ENCODE measurements around a stretch of chr6.

DNA sequence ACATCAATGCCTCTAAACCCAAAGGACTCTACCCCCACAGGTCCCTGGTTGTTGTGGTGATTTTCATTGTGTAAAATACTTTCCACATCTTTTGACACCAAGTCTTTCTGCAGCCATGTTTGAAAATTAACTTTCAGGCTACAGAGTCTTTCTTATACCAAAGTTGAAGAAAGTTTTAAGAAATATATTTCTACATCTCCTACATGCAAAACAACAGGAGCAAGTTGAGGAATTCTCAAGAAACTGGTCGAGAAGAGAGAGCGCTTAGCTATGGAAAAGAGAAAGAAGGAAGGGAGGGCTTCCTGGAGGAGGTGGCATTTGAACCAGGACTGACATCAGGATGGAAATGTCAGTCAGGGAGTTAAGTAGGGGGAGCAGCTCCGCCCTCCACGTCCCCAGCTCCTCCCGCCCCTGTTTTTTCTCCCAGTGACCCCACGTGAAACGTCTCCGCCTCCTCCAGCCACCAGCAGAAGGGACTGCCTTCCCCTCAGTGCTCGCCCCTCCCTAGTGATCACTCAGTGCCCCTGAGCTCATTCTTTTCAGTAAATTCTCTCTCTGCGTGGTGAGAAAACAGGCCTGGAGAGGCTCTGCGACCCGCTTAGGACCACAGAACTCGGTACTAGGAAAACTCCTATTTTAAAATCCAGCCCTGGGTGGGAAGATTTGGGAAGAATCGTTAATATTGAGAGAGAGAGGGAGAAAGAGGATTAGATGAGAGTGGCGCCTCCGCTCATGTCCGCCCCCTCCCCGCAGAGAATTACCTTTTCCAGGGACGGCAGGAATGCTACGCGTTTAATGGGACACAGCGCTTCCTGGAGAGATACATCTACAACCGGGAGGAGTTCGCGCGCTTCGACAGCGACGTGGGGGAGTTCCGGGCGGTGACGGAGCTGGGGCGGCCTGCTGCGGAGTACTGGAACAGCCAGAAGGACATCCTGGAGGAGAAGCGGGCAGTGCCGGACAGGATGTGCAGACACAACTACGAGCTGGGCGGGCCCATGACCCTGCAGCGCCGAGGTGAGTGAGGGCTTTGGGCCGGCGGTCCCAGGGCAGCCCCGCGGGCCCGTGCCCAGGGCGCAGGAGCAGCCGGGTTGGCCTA lies 4.5 kb downstream of the HLA-DPB1 start:
- RRBS: 21% methylated on average over 20 of the region's 47 CpGs

DNA sequence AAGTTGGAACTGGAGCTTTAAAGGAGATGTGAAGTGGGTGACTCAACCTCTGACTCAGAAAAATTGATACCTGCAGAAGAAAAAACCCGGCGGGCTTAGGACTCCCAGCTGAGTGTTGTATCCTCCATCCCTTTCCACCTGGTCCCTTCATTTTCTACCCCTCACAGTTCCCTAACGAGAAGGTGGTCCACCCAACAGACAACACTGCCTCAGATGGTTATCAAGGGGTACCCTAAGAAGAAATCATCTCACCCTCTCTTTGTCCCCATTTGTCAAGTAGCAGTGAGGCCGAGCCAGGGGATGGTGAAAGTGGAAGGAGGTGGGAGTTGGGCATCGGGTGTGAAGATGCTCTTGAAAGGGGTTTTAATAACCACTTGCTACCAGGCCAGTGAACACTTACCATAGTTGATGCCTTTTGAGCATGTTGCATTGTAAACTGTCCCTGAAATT lies 13.0 kb downstream of the HLA-DPB1 start:
- RRBS: no CpG with 5 or more reads among the region's 5 CpGs

DNA sequence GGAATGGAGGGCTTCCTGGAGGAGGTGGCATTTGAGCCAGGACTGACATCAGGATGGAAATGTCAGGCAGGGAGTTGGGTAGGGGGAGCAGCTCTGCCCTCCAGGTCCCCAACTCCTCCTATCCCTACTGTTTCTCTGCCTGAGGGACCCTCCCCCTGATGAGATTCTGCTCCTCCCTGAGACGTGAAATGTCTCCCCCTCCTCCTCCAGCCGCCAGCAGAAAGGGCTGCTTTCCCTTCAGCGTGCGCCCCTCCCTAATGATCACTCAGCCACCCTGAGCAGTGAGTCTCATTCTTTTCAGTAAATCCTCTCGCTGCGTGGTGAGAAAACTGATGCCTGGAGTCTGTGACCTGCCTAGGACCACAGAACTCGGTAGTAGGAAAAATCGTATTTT lies 40.7 kb downstream of the HLA-DPB1 start:
- RRBS: no CpG with 5 or more reads among the region's 8 CpGs

DNA sequence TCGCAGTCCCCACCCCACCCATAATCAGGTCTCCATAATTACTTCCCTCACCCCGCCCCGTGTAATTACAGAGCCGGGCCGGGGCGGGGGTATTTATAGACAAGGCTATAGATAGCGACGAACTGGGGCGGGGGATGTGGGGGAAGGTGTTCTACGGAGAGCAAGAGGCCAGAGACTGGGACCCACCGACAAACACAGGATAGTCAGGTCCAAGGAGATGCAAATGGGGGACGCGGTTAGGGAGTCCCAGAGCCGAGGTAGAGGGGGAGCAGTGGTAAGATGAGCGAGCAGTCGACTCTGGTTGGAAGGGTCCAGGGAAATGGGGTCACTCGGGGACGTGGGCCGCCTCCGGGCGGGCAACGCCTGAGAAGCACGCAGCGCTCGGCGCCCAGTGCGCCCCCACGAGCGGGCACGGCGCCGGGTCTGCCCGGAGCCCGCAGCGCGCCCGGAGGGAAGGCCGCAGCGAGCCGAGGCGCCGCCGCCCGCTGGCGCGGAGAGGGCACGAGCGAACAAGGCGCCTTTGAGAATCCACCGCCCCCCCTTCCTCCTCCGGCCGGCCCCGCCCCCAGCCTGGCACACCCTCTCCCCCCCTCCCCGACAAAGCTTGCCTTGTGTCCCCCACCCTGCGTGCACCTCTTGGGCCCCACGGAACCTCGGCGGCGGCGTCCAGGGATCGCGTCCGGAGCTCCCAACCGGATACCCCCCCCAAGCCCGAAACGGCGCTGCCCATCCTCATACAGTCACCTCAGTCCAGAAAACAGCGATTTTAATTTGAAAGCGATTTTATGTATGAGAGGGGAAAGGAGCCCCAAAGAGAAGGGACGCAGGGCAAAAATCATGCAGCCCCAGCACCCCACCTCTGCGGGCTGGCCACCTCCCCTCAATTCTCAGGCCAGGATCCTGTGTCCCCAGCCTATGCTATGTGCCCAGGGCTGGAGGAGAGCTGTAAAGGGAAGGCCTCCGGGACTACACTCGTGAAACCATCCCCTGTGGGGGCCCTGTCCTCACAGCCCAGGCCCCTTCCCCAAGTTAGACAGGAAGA lies 893 bp upstream of the COL11A2 start:
- RRBS: 1% methylated on average over 22 of the region's 73 CpGs

GRCh38 chr6:33197961-33199023 lies 2.2 kb downstream of the RXRB start:
- RRBS: no CpG with 5 or more reads among the region's 8 CpGs

- RRBS: no CpG with 5 or more reads among the region's 10 CpGs
Measured at GRCh38 chr6:33274187-33275085, 2.5 kb upstream of the B3GALT4 start.

DNA sequence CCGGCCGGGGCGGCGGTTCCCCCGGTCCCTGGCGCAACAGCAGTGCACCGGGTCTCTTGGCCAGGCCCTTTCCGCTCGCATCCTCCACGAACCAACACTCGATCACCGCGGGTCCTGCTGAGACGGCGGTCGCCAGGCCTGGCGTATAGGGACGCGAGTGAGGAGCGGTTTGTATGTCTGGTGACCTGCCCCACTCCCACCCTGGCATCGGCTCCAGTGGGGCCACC lies 238 bp downstream of the TAPBP start:
- RRBS: 20% methylated on average over 1 of the region's 21 CpGs

DNA sequence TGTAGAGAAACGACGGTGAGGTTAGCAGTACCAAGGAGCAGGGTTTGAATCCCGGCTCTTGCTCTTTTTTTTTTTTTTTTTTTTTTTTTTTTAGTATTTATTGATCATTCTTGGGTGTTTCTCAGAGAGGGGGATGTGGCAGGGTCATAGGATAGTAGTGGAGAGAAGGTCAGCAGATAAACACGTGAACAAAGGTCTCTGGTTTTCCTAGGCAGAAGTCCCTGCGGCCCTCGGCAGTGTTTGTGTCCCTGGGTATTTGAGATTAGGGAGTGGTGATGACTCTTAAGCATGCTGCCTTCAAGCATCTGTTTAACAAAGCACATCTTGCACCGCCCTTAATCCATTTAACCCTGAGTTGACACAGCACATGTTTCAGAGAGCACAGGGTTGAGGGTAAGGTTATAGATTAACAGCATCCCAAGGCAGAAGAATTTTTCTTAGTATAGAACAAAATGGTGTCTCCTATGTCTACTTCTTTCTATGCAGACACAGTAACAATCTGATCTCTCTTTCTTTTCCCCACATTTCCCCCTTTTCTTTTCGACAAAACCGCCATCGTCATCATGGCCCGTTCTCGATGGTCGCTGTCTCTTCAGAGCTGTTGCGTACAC lies 28.3 kb upstream of the SMIM40 start:
- RRBS: no CpG with 5 or more reads among the region's 14 CpGs

GRCh38 chr6:33430888-33431782 lies 11.3 kb downstream of the SYNGAP1 start:
- RRBS: no CpG with 5 or more reads among the region's 13 CpGs

DNA sequence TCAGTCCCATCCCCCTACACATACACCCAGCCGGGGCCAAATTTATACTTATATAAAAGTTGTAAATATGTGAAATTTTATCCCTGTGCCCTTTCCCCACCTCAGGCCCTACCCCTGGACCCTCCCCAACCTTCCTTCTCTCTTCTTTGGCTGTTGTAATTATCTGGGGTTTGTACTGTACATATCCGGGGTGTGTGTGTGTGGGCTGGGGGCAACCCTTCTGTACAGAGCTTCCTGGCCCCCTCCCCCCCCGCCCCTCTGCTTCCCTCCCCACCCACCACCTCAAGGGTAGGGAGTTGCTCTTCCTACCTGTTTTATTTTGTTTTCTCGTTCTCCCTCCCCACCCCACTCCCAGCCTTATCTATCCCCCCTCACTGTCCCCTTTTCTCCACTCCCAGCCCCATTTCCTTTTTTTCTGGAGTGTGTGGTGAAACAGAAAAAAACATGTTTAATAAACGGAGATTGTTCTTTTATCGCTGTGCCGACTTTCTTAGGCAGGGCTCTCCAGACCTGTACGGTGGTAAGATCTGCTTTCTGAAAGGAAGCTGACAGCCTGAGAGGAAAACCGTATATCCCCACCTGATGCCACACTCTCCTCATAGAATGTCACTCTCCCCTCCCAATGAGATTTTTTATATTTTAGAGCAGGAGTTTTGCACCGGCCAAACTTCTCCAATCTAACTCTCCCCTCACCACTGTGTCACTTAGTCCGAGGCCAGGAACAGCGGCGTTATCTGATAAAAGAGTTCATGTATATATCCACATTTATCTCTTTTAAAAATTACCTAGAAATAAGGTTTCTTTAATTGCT lies 954 bp upstream of the ZBTB9 start:
- RRBS: no CpG with 5 or more reads among the region's 13 CpGs

- RRBS: 6% methylated on average over 1 of the region's 9 CpGs
Measured at GRCh38 chr6:33579309-33579873, 685 bp downstream of the BAK1 start.

- RRBS: no CpG with 5 or more reads among the region's 6 CpGs
Measured at GRCh38 chr6:33607801-33608204, 13.3 kb upstream of the ITPR3 start.

DNA sequence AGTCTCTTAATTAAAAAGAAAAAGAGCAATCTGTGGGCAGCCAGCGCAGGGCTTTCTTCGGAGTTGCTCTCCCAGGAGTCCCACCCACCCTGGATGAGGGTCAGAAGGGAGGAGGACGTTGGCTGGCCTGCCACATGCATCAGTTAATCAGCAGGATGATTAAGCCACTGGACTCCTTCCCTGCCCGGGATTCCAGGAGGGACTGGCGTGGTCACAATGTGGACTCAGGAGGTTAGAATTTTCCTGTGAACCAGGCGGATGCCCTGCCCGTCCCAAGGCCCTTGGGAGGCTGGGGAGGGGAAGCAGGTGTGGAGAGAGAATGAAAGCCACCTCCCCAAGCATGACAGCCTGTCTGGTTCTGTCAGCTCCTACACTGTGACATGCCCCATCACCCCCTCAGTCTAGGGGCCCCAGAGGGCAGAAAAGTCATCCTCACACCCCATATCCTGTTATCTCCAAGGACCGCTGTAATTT lies 11.6 kb upstream of the ITPR3 start:
- RRBS: no CpG with 5 or more reads among the region's 8 CpGs

DNA sequence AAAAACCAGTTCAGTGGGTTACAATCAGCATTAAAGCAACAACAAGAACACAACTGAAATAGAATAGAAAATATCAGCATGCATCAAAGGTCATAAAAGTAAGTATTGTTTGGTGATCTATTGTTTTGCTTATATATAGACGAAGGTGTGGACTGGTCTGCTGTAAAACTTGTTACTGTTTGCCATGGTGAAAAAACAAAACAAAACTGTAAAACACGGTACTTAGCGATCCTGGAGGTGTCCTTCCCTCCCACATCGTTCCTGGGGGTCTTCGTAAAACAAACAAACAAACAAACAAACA lies 1.3 kb upstream of the ITPR3 start:
- RRBS: no CpG with 5 or more reads among the region's 5 CpGs

DNA sequence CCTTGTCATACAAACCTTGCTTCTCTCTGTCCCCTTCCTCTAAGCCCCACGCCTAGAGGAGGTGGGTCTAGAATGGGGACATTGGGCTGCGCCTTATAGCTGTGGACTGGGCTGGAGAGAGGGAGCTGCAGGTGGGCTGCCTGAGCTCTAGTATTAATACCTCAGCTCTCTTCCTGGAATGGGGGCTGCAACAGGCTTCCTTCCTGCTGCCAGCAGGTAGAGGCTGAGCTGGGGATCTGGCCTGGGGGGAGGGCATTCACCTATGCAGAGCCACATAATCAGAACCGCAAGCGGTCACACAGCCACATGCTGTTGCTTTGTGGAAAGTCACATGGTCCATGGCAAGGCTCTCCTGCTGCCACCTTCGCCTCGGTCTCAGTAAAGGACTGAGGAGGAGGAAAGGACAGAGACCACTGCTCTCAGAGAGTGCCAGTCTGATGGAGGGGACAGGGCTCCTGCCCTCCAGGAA lies 35.7 kb downstream of the ITPR3 start:
- RRBS: no CpG with 5 or more reads among the region's 6 CpGs

GRCh38 chr6:33685997-33686777 lies 25.3 kb downstream of the UQCC2 start:
- RRBS: no CpG with 5 or more reads among the region's 14 CpGs

- RRBS: no CpG with 5 or more reads among the region's 7 CpGs
Measured at GRCh38 chr6:33709981-33710653, 1.4 kb downstream of the UQCC2 start.

- RRBS: no CpG with 5 or more reads among the region's 13 CpGs
Measured at GRCh38 chr6:33710654-33711216, 765 bp downstream of the UQCC2 start.

DNA sequence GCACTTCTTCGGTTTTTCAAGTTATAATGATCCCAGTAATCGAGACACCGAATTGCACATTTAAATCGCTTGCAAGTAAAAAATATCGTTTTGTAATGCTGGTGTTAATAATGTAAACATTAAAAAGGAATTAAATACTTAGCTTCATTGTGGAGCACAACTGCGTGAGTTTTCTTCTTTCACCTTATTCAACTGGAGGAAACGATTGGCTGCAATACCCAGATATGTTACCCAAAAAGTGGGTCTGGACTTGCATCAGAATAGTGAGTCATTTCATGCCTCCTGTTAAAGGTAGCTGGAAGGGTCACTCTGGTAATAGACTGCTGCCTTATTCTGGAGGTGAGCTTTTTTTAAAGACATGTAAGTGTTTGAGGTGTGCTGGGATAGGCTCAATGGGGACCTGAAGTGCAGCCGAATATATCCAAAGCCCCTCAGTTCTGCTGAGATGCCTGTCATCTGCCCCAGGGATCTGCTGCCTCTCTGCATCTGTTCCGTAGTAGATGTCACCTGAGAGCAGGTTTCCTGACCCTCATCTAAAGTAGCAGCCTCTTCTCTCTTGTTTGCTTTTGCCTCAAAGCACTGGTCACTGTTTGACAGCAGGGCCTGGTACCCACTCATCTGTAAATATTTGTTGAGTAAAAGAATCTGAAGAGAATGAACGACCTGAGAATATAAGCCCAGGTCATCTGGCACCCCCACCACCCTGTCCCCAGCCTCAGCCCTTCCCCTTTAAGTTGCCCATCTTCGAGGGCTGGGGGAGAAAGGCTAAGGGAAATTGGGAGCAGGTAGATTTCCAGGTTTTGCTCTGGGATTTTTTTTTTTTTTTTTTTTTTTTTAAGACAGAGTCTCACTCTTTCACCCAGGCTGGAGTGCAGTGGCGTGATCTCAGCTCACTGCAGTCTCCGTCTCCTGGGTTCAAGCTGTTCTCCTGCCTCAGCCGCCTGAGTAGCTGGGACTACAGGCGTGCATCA lies 5.6 kb upstream of the UQCC2 start:
- RRBS: no CpG with 5 or more reads among the region's 15 CpGs

- RRBS: no CpG with 5 or more reads among the region's 12 CpGs
Measured at GRCh38 chr6:33743860-33744923, 2.5 kb downstream of the IP6K3 start.

Data from zone of skin (tissue), 1 donor.